Skeletal muscle tissue (tissue), 7 donors: ENCODE measurements around a stretch of chr6.

DNA sequence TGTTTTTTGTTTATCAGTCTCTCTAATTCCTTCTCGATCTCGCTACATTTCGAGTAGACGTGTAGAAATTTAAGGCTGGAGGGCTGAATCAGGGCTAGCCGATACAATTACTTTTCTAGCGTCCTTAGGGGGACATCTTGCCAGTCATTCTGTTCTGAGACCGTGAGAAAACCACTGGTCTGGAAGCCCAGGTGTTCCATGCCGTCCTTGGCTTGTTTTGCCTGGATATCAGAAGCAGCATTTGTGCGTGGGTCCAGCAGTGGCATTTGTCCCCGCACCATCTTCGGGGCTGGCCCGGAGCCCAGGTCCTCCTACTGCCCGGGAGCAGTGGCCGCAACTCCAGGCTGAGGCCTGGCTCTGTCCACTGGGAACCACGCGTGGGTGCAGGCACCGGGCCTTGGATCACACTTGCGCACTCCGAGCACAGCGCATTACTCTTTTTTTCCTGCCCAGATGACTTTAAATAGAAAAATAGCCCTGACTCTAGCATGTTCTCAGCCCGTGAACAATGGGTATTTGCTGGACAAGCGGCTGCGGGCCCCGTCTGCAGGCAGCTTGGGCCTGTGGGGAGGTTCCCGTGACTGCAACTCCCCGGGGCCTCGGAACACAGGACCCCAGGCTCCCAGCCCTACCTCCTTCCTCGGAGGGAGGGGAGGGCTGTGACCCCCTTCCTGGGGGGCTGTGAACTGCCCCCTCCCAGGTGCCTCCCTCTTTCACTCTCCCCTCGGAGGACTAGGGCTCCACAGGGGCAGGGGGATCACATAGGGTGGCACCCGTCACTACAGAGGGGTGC is 162.3 kb downstream of the TBXT start:
- PRO-cap, 3 experiments, result no peak in any of the 3 experiments
- RAMPAGE, long total RNA, result no peak
- RRBS, 2 experiments, result 3 to 4% methylated on average over 5 of the region's 30 CpGs

- PRO-cap, 3 experiments, result no peak in any of the 3 experiments
- RAMPAGE, long total RNA, result no peak
- RRBS, 2 experiments, result no CpG with 5 or more reads among the region's 5 CpGs
Measured at GRCh38 chr6:166407132-166407485, 24.4 kb upstream of the MPC1 start.

- PRO-cap, 3 experiments, result no peak in any of the 3 experiments
- RAMPAGE, long total RNA, result no peak
- RRBS, 2 experiments, result 74 to 79% methylated on average over 3 of the region's 7 CpGs
Measured at GRCh38 chr6:166512501-166512937, 74.0 kb downstream of the RAMACL start.

- PRO-cap, 3 experiments, result no peak in any of the 3 experiments
- RAMPAGE, long total RNA, result no peak
- RRBS, 2 experiments, result no CpG with 5 or more reads among the region's 8 CpGs
Measured at GRCh38 chr6:166625144-166625574, 1.9 kb downstream of the RPS6KA2 start.

DNA sequence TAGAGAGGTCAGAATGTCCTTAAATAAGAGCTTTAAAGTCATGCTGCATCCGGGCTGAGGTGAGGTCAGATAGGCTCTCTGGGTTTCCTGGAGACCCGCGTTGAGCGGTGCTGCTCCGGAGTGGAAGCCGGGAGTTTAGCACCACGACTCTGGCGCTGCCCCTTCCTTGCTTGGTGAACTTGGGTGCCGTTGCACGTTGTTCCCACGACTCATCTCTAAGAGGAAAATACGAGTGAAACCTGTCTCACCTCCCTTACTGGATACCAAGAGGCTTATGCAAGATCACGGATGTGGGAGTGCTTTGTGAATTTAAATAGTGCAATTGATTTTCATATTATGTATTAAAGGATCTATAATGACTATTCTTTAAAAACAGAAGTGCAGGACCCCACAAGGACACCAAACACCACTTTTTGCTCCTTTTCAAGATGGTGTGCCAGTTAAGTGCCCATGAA is 1.5 kb upstream of the RPS6KA2 start:
- PRO-cap, 3 experiments, result peak in 1 of 3 experiments; most common plus-strand start position 120 of the sequence (in 1)
- RAMPAGE, long total RNA, result no peak
- RRBS, 2 experiments, result 5 to 6% methylated on average over 5 of the region's 13 CpGs

DNA sequence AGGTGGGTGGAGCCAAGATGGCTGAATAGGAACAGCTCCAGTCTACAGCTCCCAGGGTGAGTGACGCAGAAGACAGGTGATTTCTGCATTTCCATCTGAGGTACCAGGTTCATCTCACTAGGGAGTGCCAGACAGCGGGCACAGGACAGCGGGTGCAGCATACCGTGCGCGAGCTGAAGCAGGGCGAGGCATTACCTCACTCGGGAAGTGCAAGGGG is 161.7 kb upstream of the RPS6KA2 start:
- PRO-cap, 3 experiments, result no peak in any of the 3 experiments
- RAMPAGE, long total RNA, result no peak
- RRBS, 2 experiments, result no CpG with 5 or more reads among the region's 8 CpGs

DNA sequence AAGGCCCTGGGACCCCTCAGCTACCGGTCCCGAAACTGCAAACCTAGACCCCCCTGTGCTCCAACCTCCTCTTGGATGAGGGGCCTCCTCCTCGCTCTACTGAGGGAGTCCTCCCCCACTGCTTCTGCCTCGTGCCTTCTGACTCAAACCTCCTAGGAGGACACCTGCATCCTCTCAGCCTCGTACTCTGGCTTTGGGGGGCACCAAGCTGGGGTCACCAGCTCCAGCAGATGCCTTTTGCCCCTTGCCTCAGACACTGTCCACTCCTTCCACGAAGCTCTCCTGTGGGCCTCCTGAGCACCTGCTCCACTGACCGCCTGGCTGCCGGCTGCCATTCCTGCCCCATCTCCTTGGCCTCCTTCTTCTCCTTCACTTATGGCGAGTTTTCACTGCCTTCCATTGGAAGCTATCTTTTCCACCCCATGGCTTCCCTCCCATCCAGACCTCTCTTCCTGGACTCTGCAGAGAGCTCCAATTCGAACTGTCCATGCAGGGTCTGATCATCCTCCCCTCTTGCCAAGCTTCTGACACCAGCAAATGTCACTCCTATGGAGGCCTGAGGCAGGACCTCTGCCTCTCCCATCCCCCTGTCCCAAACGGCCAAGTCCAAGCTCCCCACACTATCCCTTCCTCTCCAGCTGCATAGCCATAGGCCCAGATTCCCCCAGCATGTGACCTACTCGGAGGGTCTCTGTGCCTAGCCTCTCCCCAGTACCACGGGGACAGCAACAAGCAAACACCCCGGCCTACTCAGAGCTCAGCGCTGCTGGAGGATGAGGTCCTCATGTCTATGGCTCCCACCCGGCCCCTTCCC is 24.6 kb downstream of the RNASET2 start:
- PRO-cap, 3 experiments, result no peak in any of the 3 experiments
- RAMPAGE, long total RNA, result no peak
- RRBS, 2 experiments, result 95% methylated on average over 3 of the region's 16 CpGs

DNA sequence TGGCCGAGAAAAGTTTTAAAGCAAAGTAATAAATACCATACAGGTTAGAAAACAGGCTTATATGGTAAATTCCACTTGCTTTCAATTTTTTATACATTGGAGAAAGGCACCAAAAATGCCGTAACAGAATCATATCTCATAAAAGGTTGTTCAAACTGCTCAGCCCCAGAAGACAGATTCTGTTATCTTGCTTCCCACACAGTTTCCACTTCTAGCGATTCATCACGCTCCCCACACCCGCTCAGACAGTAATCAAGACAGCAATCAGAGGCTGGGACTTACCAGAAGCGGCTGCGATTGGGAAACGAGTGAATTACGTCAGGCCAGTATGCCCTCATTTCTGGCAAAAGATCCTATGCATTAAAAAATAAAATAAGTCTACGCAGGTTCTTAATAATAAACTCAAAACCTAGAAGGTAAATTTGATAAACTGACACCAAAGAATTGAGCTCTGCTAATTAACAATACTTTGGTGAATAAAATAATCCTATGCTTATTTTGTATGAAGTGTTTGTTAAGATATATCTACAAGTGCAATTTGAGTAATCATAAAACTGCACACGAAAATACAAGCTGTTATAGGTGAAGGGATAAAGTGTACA is 13.5 kb downstream of the RNASET2 start:
- PRO-cap, 3 experiments, result no peak in any of the 3 experiments
- RAMPAGE, long total RNA, result no peak
- RRBS, 2 experiments, result no CpG with 5 or more reads among the region's 11 CpGs

- PRO-cap, 3 experiments, result no peak in any of the 3 experiments
- RAMPAGE, long total RNA, result no peak
- RRBS, 2 experiments, result no CpG with 5 or more reads among the region's 26 CpGs
Measured at GRCh38 chr6:166951876-166953145, 4.0 kb downstream of the RNASET2 start.

GRCh38 chr6:167115856-167116568 is 6.9 kb upstream of the CCR6 start:
- PRO-cap, 3 experiments, result no peak in any of the 3 experiments
- RAMPAGE, long total RNA, result no peak
- RRBS, 2 experiments, result no CpG with 5 or more reads among the region's 19 CpGs

DNA sequence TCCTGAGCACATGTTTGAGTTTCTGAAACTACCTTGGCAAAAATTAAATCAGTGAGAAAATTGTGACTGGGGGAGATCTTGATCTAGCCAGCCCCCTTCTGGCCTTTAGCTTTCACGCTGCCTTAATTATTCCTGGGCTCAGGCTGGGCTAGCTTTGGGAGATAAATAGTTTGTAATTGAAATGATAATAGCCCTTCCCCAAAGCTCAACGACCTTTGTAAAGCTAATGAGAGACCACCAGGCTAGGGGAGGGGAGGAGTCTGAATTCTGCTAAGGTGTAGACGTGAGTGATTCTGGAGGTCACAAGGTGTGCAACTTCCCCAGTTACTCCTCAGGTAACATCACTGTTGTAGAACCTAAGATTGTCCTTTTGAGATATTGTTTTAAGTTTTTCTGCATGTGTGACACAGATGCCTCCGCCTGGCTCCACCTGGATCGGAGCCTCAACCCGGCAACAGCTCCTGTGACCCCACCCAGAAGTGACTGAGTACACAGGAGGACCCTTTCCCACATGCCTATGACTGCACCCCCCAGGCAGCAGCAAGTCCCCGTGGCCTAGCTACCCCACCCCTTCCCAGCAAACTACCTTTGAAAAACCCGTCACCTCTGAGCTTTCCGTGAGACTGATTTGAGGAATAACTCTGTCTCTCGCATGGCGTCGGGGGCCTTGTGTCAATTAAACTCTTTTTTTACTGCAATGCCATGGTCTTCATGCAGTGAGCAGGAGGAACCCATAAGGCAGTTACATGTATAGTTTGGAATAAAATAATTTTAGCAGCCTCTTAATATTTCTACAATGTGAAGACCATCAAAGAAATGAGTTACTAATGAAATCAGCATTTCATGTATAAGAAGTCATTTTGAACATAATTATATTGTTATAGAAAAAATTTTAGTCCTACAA is 5.9 kb upstream of the GPR31 start:
- PRO-cap, 3 experiments, result no peak in any of the 3 experiments
- RAMPAGE, long total RNA, result no peak
- RRBS, 2 experiments, result no CpG with 5 or more reads among the region's 12 CpGs

DNA sequence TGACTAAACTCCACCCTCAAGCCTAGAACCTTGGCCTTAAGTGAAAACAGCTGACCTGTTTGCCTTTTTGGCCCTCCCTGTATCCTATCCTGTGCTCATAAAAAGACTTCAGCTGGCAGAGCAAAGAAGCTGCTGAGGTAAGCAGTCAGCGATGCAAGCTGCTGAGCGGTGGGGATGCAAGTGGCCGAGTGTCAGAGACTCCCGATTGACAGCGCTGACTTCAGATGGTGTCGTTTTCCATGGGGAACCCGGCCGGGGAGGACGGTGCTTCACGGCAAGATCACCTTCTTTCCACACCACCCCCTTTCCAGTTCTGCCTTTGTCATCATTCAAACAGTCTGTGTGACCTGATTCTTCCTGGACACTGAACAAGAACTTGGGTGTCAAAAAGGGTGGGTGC is 53.0 kb upstream of the UNC93A start:
- PRO-cap, 3 experiments, result no peak in any of the 3 experiments
- RAMPAGE, long total RNA, result no peak
- RRBS, 2 experiments, result no CpG with 5 or more reads among the region's 10 CpGs

DNA sequence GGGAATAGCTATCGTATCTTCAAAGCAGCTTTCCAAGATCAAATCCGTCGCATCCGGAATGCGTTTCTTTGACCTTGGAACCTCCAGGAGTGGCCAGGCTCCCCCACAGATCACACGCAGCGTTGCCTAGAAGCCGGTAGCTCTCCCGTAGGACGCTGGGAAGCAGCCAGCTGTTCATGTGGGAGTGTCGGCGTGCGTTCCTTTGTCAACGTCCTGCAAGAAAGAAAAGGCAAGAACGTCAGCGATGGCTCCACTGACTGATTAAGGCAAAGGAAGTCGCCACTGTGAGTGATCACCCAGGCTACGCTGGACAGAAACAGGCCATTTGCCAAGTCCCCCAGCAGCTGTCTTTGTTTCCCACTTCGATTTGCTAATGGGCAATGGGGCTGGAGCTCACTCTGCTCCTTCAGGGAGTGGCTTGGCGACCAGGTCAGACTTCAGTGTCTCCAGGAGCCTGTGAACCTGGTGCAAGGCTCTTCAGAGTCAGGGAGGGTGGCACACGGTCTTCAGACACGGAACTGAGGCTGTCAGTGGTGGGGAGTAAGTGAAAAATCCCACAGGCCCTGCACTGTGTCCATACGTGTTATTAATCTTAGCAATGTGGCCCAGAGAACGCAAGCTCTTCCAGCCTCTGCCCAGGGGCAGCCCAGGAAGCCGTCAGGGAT is 49.3 kb upstream of the UNC93A start:
- PRO-cap, 3 experiments, result no peak in any of the 3 experiments
- RAMPAGE, long total RNA, result no peak
- RRBS, 2 experiments, result no CpG with 5 or more reads among the region's 25 CpGs

DNA sequence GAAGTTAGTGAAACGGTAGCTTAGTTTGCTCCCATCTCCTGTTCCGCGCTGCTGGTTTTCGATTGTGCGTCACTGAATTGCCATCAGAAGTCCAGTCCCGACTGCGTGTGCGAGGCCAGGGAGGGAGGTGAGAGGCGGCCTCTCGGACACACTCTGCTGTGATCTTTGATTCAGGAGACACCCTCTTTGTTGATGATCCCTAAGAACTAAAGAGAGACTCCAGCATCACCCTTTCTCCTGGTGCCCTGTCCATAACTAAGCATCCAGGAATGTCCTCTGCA is 24.3 kb upstream of the UNC93A start:
- PRO-cap, 3 experiments, result no peak in any of the 3 experiments
- RAMPAGE, long total RNA, result no peak
- RRBS, 2 experiments, result no CpG with 5 or more reads among the region's 10 CpGs

GRCh38 chr6:167284876-167285604 is 6.1 kb upstream of the UNC93A start:
- PRO-cap, 3 experiments, result no peak in any of the 3 experiments
- RAMPAGE, long total RNA, result no peak
- RRBS, 2 experiments, result no CpG with 5 or more reads among the region's 20 CpGs

DNA sequence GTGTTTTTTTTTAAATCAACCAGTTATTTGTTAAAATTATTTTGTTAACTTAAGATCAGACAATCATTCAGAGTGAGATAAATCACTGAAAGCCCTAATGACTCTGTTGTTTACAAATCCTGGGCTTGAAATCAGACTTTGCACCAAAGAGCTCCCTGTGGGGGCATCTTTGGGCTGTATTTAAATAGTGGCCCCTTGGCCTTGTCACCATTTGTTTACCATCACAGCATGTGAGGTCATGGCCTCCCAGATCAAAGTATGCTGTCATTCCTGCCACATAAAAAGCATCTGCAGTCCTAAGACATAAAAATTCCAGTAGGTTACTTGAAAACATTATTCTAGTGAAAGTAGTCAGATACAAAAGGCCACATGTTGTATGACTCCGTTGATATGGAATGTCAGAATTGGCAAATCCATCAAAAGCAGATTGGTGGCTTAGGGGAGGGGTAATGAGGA is 17.2 kb downstream of the TTLL2 start:
- PRO-cap, 3 experiments, result no peak in any of the 3 experiments
- RAMPAGE, long total RNA, result no peak
- RRBS, 2 experiments, result no CpG with 5 or more reads among the region's 1 CpG

DNA sequence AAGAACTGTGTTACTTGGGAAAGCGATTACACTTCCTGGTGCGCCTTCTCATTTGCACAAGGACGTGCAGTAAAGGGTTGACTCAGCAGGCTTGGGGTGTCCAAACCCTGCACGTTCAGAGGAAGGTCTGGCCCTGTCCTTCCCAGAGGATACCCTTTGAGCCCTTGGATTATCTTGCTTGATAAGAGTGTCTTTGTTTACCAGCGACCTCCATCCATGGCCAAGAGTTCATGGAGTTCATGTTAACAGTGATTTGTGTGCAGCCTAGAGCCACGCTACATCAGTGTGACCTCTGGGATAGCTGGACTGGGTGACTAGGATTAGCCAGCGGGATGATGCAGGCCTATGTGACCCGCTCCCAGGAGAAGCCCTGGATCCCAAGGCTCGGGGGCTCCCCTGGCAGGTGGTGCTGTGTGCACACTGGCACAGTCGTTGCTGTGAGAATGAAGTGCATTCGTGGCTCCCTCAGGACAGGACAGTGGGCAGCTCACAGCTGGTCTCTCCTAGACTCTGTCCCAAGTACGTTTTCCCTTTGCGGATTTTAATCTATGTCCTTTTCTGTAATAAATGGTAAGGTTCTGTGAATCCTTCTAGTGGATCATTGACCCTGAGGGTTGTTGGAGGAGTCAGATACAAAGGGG is 73.5 kb downstream of the TTLL2 start:
- PRO-cap, 3 experiments, result no peak in any of the 3 experiments
- RAMPAGE, long total RNA, result no peak
- RRBS, 2 experiments, result no CpG with 5 or more reads among the region's 13 CpGs

GRCh38 chr6:167441659-167442668 is 117.1 kb downstream of the TTLL2 start:
- PRO-cap, 3 experiments, result no peak in any of the 3 experiments
- RAMPAGE, long total RNA, result no peak
- RRBS, 2 experiments, result no CpG with 5 or more reads among the region's 19 CpGs

GRCh38 chr6:167493771-167494811 is 169.2 kb downstream of the TTLL2 start:
- PRO-cap, 3 experiments, result no peak in any of the 3 experiments
- RAMPAGE, long total RNA, result no peak
- RRBS, 2 experiments, result no CpG with 5 or more reads among the region's 34 CpGs

- PRO-cap, 3 experiments, result no peak in any of the 3 experiments
- RAMPAGE, long total RNA, result no peak
- RRBS, 2 experiments, result no CpG with 5 or more reads among the region's 8 CpGs
Measured at GRCh38 chr6:167700186-167700593, 126.5 kb upstream of the AFDN start.